Bronchus fibroblast of lung (primary cell): ENCODE results near the genes HLA-DRB1, PSMB8, TAPBP and ZBTB9.

DNA sequence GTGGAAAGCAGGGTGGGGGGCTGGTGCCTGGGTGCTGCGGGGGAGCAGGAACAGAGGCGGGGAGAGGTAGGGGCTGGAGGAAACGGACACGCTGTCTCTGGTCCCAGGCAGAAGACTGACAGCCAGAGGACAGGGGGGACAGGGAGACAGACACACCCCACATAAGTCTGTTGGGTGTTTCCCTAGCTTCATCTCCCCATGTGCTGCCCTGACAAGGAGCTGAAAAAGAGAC, 1.0 kb upstream of the TNXB start:
- RAMPAGE, long total RNA, result no peak

DNA sequence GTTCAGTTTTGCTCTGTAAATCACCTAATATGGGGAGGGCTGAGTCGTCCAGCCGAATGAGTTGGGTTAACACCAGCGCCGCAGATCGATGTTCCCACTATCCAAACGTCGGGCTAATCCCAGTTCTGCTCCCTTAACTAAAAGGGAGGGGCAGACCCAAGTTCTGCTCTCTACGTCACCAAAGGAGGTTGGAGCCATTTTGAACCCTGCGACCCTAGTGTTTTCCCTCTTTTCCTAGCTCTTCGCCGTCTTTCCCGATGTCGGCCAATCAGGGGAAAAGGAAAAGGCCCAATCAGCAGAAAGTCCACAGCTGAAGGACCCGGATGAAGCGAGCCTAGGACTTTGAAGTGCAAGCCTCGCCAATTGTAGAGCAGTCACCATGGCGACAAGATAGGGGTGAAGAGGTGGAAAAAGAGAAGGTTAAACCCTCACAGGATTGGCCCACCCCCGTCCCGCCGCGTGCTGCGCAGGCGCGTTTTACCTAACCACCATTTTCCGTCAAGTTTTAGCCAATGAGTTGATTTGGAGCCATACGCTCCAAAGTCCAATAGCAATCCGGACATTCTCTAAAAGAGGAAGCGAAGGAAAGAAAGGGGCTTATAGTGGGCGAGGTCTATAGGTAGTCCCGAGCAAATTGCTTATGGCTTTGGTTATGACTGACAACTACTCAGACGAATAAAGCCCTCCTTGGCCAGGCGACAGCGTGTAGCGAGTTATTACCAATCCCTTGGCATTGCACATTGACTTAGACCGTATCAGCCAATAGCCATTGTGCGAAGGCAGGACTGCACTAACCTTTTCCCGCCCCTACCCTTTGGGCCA, 474 bp upstream of the RNF5 start:
- RAMPAGE, long total RNA, result no peak

- RAMPAGE, long total RNA, result no peak
These were observed at the start of gene HLA-DRB1 for GRCh38 chr6:32589271-32590146. HLA-DRB1 (minus strand) TSS chr6:32589848.

- RAMPAGE, long total RNA, result no peak
These were observed 3.2 kb downstream of the HLA-DQA1 start for GRCh38 chr6:32640371-32640760.

DNA sequence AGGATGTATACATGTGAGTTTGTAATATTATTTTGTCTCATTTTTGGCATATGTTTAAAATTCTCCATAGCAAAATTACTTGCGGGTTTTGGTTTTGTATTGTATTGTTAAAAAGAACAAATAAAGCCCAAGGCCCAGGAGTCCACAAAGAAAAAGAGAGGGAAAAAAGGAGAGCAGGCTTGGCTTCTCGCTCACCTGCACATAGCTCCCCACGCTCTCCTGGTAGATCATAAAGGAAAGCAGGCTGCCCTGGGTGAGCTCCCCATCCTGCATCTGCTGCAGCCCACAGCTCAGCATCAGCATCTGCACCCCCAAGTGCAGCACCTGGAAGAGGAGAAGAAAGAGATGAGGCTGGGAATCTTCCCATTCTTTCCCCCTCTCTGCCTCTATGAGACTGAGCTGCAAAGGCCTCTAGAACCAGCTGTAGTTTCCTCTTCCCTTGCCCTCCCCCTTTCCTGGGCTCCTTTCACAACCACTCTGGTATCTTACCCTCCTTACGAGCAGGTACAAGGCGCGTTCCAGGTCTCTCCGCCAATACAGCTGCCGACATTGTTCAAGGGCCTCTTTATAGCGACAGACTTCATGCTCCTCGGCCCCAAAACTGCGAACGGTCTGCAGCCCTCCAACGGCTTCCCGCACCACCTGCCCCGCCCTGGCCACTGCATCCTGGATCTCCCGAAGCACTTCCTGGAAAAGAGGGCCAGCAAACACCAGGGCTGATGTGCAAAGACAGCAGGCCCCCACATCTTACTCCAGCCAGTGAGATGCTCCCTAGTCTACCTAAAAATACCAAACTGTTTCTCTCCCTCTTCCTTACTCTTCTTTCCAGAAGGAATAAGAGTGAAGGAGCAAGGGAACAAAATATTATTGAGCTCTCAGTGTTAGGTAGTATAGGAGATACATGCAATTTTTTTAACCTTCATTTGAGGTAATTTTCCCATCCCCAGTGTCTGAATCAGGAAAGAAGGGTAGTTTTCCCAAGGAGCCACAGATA, 6.1 kb downstream of the TAP2 start:
- RAMPAGE, long total RNA, result no peak

DNA sequence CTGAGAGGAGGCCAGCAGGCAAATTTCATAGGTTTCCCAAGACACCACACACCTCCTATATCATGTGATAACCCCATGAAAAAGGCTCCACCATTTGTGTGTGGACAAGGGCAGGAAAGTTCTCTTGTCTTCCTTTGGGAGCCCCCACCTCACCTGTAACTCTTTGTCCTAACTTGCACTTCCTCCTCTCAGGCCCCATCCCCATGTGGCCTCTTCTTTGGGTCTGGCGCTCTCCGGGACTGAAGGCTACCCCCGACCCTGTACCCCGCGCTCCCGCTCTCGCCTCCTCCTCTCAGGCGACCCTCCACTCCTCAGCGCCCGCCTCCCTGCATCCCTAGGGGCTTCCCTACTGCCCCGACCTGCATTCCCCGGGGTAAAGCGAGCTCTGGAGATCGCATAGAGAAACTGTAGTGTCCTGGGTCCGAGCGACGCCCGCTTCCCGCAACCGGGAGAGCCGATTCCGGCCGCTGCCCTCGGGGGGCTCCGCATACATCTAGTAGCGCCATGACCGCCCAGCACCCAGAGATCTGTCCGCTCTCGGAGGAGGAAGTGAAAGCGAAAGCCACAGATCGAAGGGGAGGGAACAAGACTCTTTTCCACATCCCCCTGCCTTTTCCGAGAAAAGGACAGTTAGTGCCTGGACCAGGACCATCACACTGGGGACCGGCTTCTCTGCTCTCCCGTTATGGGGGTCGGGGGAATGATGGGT, at the start of gene PSMB8:
Gene PSMB8 (minus strand): TSS at position 557 of the 709 bp plus-strand sequence.
- RAMPAGE, long total RNA, result start-site peak on the minus strand centred at position 530 of the sequence, 34 bp wide, 75 and 31 reads in 2 replicates

GRCh38 chr6:32936090-32936951, 4.5 kb downstream of the HLA-DMB start:
- RAMPAGE, long total RNA, result no peak

DNA sequence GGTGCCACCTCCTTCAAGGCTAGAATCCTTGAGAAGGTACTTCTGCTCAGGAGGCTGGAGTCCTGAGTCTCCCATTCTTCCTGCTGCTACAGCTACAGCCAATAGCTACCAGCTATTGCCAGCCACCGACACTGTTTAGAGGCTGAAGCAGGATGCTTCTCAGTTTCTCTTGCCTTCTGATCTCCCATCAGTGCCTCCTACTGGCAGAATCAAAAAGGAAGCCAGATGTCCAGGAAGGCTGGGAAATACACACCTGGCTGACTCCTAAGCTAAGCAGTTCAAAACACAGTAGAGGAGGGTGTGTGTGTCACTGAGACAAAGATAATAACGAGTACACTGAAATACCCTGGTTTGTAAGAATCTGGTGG, 2.1 kb upstream of the HLA-DMA start:
- RAMPAGE, long total RNA, result no peak

DNA sequence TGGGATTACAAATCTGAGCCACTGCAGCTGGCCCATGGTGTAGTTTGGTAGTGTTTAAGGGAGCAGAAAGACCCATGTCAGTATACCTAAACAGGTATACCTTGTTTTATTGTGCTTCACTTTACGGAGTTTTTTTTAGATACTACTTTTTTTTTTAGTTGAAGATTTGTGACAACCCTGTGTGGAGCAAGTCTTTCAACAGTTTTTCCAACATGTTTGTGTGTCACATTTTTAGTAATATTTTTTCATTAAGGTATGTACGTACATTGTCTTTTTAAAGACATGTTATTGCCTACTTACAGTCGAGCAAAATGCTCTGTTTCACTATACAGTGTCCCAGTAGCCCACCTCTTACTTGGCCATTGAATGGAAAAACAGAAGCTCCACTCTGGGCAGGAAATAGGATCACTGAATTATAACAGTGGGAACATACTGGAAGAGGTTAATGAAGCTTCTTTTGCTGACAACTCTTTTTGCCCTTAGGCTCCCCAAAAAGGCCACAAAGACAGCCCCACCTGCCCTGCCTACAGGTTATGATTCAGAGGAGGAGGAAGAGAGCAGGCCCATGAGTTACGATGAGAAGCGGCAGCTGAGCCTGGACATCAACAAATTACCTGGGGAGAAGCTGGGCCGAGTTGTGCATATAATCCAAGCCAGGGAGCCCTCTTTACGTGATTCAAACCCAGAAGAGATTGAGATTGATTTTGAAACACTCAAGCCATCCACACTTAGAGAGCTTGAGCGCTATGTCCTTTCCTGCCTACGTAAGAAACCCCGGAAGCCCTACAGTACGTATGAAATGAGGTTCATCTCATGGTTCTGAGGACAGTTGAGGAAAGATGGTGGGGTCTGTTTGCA, 11.2 kb downstream of the BRD2 start:
- RAMPAGE, long total RNA, result no peak

GRCh38 chr6:32980203-32980762, 11.9 kb downstream of the BRD2 start:
- RAMPAGE, long total RNA, result no peak

- RAMPAGE, long total RNA, result no peak
These were observed 20.2 kb upstream of the HLA-DOA start for GRCh38 chr6:33029298-33030251.

DNA sequence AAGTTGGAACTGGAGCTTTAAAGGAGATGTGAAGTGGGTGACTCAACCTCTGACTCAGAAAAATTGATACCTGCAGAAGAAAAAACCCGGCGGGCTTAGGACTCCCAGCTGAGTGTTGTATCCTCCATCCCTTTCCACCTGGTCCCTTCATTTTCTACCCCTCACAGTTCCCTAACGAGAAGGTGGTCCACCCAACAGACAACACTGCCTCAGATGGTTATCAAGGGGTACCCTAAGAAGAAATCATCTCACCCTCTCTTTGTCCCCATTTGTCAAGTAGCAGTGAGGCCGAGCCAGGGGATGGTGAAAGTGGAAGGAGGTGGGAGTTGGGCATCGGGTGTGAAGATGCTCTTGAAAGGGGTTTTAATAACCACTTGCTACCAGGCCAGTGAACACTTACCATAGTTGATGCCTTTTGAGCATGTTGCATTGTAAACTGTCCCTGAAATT, 13.0 kb downstream of the HLA-DPB1 start:
- RAMPAGE, long total RNA, result no peak

GRCh38 chr6:33121644-33121998, 45.8 kb downstream of the HLA-DPB1 start:
- RAMPAGE, long total RNA, result no peak

GRCh38 chr6:33192839-33193880, 893 bp upstream of the COL11A2 start:
- RAMPAGE, long total RNA, result no peak

DNA sequence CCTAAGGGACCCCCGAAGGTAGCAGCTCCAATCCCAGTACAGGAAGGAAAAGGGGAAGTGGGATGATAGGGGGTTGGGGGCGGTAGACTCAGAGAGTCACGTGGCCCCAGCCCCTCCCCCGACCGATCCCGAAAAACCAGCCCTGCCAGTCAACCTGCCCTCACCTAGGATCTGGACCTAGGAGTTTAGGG, 1.2 kb downstream of the RGL2 start:
- RAMPAGE, long total RNA, result no peak

GRCh38 chr6:33313954-33314840, at the start of gene TAPBP:
TAPBP (minus strand) TSS chr6:33314078.
- RAMPAGE, long total RNA, result start-site peak on the minus strand at chr6:33314056-33314075, 80 and 50 reads in 2 replicates; start-site peak on the minus strand at chr6:33314199-33314248, 36 and 40 reads in 2 replicates

DNA sequence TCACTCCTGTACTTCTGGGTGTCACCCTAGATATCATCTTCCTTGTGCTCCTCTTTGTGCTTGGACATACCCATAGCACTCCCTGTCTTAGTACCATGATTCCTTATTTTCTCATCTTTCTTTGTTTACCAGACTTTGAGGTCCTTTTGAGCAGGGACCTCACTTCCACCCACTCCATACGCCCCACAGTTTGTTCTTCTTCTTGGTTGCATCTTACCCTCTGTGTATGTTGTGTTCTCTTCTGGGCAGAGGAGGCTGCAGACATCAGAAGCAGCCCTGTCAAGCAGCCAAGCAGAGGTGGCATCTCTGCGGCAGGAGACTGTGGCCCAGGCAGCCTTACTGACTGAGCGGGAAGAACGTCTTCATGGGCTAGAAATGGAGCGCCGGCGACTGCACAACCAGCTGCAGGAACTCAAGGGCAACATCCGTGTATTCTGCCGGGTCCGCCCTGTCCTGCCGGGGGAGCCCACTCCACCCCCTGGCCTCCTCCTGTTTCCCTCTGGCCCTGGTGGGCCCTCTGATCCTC, 6.1 kb upstream of the PHF1 start:
- RAMPAGE, long total RNA, result no peak

DNA sequence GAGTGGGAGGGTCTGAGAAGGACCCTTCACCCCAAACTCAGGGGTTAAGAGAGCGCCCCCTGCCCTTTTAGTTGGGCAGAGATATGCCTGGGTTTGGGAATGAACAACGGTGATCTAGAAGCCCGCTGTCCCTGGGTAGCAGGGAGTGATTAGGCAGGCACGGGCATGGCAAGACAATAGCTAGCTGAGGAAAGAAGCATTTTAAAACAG, 565 bp upstream of the CUTA start:
- RAMPAGE, long total RNA, result no peak

DNA sequence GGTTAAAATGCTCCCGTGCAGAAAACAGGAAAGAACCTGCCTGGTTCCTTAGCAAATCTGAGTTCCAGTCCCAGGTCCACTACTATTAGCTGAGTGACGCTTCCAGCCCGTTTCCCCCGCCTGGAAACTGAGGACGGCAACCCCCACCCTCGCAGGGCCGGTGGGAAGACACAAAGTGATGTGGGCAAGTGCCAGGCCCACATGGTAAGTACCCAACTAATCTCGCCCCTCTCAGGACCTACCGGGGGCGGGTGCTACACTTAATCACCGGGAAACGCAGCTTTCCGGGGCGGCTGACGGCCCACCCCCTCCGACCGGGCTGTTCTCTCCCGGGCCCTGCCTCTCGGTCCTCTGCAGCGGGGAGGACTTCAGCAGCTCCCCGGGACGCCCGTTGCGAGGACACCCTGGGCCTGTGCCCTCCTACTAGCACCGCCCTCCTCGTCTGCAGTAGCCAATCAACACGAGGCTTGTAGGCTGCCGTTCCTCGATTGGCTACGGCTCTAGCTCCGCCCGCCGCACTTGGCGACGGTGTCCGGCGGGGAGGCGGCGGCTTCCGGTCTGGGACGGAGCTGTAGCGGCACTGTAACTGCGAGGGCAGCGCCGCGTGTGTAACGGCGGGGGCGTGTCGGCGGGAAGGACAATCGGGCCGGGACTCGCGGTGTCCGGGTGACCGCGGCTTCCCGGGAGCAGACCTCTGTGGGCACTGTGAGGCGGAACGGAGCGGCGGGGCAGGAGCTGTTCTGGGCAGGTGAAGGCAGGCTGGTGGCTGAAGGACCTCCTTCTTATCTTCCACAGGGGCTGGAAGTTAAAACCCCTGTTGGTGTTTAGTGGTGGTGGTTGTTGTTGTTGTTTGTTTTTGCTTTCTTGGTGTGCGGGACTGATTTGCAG, at the start of gene ZBTB9:
Gene ZBTB9 (plus strand): TSS at position 549 of the 888 bp plus-strand sequence.
- RAMPAGE, long total RNA, result no peak

GRCh38 chr6:33577663-33578260, 2.3 kb downstream of the BAK1 start:
- RAMPAGE, long total RNA, result no peak